ENCODE measurements around a stretch of chr17.

GRCh38 chr17:83108538-83108833 lies 29.1 kb downstream of the METRNL start:
- PRO-cap = no peak
- RAMPAGE, long total RNA, 4 experiments = no peak in any of the 4 experiments

- PRO-cap = no peak
- RAMPAGE, long total RNA, 4 experiments = no peak in any of the 4 experiments
These were observed 46.0 kb downstream of the METRNL start for GRCh38 chr17:83125228-83125907.